ENCODE measurements around a stretch of chr12.

DNA sequence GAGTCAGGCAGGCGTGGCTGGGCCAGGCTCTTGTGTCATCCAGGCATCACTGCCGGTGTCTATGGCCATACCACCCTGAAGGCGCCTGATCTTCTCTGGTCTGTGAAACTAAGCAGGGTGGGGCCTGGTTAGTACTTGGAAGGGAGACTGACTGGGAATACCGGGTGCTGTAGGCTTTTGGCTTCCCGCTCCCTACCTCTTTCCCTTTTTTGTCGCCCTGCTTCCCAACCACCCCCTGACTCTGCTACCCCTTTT, 183.3 kb downstream of the ALG10 start:
- PRO-cap, 3 experiments, result no peak in any of the 3 experiments
- RAMPAGE, long total RNA, result no peak
- RRBS, 2 experiments, result 82 to 84% methylated on average over 3 of the region's 6 CpGs

DNA sequence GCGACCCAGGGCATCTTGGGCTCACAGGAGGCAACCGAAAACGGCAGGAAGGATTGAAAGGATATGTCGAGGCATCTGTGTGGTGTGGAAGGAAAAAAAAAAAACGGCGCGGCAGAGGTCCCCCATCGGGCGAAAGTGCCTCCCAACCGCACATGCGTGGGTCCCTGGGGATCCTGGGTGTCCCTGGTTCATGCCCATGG, 578.5 kb downstream of the ALG10 start:
- PRO-cap, 3 experiments, result no peak in any of the 3 experiments
- RAMPAGE, long total RNA, result no peak
- RRBS, 2 experiments, result no CpG with 5 or more reads among the region's 11 CpGs

DNA sequence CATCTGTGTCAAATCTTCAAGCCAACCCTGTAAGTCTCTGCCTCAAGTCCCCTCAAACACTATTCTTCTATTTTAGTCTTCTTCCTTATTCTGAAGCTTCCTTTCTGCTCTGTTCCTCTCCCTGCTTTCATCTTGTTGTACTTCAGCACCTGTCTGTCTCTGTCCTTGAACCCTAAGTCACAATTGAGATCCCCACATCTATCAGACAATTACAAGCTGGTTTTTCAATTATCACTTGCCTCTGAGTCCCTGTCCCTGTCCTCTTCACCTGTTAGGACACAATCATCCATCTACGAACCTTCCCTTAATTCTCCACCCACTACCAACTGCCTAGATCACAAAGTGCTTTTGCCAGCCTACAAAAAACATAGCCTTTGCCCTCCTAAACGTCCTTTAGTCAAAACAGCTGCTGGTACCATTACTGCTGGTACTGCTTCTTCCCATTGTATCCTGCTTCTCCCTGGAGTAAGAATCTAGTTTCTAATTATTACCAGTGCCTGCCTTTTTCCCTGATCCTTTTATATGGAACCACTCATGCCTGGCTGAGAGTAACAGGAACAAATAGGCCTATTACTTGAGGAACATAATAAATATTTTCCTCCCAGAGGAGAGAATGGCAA, 82.1 kb downstream of the CPNE8 start:
- PRO-cap, 3 experiments, result no peak in any of the 3 experiments
- RAMPAGE, long total RNA, result no peak
- RRBS, 2 experiments, result no CpG with 5 or more reads among the region's 2 CpGs

DNA sequence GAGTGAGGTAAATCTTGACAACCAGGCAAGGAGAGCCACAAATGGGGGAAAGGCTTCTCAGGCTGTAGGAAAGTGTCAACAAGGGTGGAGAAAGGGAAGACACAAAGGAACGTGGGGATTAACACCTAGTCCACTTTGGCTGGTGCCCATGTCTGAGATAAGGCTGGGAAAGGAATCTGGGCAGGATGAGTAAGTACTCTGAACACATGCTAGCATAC, 13.4 kb downstream of the CPNE8 start:
- PRO-cap, 3 experiments, result no peak in any of the 3 experiments
- RAMPAGE, long total RNA, result no peak
- RRBS, 2 experiments, result no CpG with 5 or more reads among the region's 1 CpG

DNA sequence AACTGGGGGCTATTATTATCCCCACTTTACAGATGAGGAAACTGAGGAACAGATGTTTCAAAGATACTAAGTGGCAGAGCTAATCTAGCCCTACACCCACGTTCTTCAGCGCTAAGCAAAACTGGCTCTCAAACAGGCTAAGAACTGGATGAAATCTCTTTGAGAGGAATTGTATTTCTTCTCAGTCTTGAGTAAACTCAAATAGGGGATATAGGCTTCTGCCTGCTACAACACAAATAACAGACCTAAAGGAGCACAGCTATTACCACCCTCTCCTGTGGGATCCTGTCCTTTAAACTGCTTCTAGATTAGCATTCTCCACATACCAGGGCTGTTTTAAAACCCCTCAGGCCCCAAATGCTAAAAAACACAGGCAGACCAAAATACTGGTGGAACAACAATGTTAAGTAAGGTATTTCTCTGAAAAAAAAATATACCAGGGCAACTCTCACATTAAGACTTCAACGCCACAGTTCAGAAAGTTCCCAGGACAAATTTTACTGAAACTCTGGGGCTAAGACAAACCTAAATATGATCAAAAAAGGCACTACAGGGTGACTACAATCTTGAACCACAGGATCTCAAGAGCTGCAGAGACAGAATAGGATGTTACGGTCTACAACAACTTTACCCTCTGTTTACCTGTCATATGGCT, 7.4 kb downstream of the CPNE8 start:
- PRO-cap, 3 experiments, result no peak in any of the 3 experiments
- RAMPAGE, long total RNA, result no peak
- RRBS, 2 experiments, result no CpG with 5 or more reads among the region's 4 CpGs

- PRO-cap, 3 experiments, result no peak in any of the 3 experiments
- RAMPAGE, long total RNA, result no peak
- RRBS, 2 experiments, result no CpG with 5 or more reads among the region's 3 CpGs
Observed at GRCh38 chr12:39339935-39340470, 102.9 kb downstream of the KIF21A start.

DNA sequence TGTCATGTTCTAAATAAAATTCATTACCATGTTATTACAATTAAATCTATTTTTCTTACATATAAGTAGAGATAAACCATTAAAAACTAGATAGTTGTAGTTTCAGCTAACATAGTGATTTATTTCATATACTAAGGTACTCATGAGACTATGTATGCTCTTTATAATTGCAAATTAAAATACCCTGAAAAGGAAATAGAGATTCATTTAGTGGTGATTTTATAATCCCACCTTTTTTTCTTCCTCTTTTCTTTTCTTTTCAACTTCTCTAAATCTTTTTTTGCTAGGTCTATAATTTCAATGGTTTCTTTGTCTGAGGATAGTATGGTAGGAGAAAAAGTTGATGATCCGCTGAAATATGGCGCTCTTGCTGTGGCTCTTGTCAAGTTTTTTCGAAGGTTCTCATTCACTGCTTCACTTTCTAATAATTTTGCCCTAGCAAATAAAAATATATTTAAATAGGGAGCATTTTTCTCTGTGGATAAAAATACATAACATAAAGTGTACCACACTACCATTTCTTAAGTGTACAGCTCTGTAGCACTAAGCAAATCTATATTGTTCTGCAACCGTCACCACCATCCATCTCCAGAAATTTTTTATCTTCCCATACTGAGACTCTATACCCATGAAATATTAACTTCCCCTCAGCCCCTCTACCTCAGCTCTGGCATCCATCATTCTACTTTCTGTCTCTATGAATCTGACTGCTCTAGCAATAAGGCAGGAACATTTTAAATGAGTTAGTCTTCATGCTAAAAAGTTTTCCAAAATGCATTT, 91.2 kb downstream of the KIF21A start:
- PRO-cap, 3 experiments, result no peak in any of the 3 experiments
- RAMPAGE, long total RNA, result no peak
- RRBS, 2 experiments, result no CpG with 5 or more reads among the region's 4 CpGs

DNA sequence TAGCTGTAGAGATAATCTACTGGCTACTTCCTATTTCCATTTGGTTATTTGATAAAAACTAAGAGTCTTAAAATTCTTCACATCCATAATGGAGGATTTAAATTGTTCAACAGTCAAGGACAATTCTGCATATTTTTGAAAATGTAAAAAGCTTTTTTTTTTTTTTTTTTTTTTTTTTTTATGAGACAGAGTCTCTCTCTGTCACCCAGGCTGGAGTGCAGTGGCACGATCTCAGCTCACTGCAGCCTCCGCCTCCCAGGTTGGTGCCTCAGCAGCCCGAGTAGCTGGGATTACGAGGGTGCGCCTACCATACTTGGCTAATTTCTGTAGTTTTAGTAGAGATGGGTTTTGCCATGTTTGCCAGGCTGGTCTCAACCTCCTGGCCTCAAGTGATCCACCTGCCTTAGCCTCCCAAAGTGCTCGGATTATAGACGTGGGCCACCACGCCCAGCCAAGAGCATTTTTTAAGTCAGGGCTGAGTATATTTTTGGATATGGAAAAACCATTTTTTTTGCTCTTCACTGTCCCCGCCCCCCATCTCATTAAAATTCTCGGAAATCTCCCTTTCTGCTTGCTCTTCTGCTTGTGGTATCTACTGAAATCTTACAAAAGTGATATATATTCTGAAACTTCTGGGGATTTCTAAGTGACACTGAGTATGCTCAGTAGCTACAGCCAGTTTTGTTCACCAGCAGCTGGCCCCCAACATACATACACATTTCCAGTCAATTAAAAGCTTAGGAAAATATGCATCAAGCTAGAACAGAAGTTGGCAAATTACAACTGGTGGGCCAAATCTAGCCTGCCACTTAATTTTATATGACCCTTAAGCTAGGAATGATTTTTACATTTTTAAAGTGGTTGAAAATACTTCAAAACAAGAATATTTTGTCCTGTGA, 1.6 kb upstream of the ABCD2 start:
- PRO-cap, 3 experiments, result no peak in any of the 3 experiments
- RAMPAGE, long total RNA, result no peak
- RRBS, 2 experiments, result no CpG with 5 or more reads among the region's 10 CpGs

GRCh38 chr12:39628764-39629251, 2.8 kb downstream of the C12orf40 start:
- PRO-cap, 3 experiments, result no peak in any of the 3 experiments
- RAMPAGE, long total RNA, result no peak
- RRBS, 2 experiments, result no CpG with 5 or more reads among the region's 1 CpG

- PRO-cap, 3 experiments, result no peak in any of the 3 experiments
- RAMPAGE, long total RNA, result no peak
- RRBS, 2 experiments, result 2 to 3% methylated on average over 21 of the region's 35 CpGs
Observed at GRCh38 chr12:40104661-40105388, 1.1 kb downstream of the SLC2A13 start.

DNA sequence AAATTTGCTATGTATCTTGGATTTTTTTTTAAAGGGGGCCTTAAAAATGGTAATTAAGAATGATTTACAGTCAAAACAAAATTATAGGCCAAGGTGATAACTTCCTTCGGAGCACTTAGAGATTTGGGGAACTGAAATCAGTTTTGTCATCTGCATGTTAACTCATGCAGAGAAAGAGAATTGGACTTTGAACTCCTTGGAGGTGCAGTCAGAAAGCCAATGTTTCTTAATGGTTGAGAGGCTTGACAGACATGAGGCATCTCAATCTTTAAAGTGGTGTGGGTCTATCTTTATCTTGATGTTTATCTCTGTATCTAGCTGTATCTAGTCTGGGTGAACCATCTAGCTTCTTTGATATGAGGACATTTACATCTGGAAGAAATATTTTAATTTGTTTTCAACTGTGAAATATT, 1.5 kb downstream of the LRRK2 start:
- PRO-cap, 3 experiments, result no peak in any of the 3 experiments
- RAMPAGE, long total RNA, result no peak
- RRBS, 2 experiments, result no CpG with 5 or more reads among the region's 1 CpG

GRCh38 chr12:41212551-41213161, 24.5 kb downstream of the PDZRN4 start:
- PRO-cap, 3 experiments, result no peak in any of the 3 experiments
- RAMPAGE, long total RNA, result no peak
- RRBS, 2 experiments, result no CpG with 5 or more reads among the region's 3 CpGs

DNA sequence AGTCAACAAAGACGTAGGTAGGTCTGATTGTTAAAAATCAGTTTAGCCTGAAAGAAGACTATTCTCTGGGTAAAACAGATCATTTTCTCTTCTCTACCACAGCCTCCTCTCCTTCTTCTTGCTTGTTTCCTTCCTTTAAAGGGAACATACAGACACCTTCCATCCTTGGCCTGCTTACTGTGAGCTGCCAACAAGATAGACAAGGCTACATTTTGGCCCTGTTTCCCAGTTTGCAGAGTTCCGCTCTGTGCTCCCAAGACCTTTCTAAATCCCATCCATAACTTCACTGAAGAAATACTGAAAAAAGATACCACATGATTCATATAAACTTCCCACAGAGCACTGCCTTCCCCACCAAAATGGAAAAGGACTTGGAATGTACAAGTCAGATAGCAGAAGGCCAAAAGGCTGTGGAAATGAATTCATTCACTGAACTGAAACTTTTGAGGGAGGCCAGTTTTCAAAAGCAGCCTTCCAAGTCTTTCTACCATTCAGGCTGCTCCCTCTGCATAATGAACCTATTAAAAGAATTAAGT, 29.5 kb downstream of the PDZRN4 start:
- PRO-cap, 3 experiments, result no peak in any of the 3 experiments
- RAMPAGE, long total RNA, result no peak
- RRBS, 2 experiments, result no CpG with 5 or more reads among the region's 2 CpGs

DNA sequence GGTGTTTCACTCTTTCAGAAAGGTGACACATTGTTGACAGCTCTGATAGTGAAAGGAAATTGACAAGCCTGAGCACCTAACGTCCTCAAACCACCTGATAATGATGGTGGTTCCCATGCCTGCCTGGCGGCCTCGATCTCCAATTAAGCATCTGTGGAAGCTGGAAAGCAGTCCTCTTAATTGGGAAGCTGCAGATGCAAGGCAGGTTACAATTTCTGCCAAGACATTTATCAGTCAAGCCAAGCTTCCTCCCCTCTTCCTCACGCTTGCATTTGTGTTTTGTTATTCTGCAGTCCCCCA, 288.5 kb downstream of the PDZRN4 start:
- PRO-cap, 3 experiments, result no peak in any of the 3 experiments
- RAMPAGE, long total RNA, result no peak
- RRBS, 2 experiments, result no CpG with 5 or more reads among the region's 4 CpGs

DNA sequence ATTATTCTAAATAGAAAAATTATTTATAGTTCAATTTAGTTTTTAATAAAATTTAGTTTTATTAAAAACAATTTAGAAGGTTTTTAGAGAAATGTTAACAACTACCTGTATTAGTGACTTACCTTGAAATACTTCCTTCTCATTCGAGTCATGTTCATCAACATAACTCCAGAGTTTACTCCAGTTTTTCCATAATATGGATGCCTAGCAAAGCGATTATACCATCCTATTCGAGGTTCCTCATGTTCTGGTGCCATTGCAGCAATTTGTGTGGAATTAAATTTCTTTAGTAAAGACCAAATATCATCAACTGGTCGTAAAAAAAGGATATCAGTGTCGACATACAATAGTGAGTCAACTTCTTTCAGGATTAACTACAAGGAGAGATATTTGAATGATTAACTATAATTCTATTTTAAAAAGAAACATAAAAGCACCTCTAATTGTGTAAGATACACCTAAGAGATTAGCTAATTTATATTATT, 38.9 kb downstream of the GXYLT1 start:
- PRO-cap, 3 experiments, result no peak in any of the 3 experiments
- RAMPAGE, long total RNA, result no peak
- RRBS, 2 experiments, result no CpG with 5 or more reads among the region's 5 CpGs

- PRO-cap, 3 experiments, result no peak in any of the 3 experiments
- RAMPAGE, long total RNA, result no peak
- RRBS, 2 experiments, result no CpG with 5 or more reads among the region's 8 CpGs
Observed at GRCh38 chr12:42177403-42178592, 33.1 kb upstream of the GXYLT1 start.

GRCh38 chr12:42313496-42314247, 12.2 kb downstream of the ZCRB1 start:
- PRO-cap, 3 experiments, result no peak in any of the 3 experiments
- RAMPAGE, long total RNA, result no peak
- RRBS, 2 experiments, result no CpG with 5 or more reads among the region's 3 CpGs

GRCh38 chr12:42482055-42483311, 107.1 kb downstream of the PRICKLE1 start:
- PRO-cap, 3 experiments, result peak in 3 of 3 experiments; most common plus-strand start chr12:42482996 (in 1); most common minus-strand start chr12:42482928 (in 3)
- RAMPAGE, long total RNA, result no peak
- RRBS, 2 experiments, result 2 to 5% methylated on average over 3 of the region's 73 CpGs

DNA sequence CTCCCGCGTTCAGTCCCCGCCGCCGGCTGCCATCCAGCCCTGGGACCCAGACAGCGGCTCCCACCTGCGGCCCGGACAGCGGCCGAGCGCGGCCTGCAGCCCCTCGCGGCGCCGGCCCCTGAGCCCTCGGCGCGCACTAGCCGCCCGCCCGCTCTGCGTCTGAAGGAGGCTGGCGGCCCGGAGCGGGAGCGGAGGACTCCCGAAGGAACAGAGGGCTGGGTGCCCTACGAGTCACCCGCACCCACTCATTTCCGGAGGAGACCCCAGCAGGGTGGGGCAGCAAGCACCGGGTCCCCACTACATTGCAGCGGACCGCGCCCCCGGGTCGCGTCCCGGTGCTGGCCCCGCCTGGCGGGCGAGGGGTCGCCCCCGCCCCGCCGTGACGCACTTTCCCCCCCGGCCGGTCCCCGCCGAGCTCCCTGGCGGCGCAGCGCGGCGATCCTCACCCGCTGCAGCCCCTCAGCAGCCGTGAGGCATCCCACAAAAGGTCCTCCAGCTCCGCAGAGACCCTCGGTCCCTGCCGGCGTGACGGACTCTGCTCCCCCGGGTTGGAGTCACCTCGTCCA, 106.2 kb downstream of the PRICKLE1 start:
- PRO-cap, 3 experiments, result no peak in any of the 3 experiments
- RAMPAGE, long total RNA, result no peak
- RRBS, 2 experiments, result 1 to 2% methylated on average over 46 to 53 of the region's 65 CpGs

DNA sequence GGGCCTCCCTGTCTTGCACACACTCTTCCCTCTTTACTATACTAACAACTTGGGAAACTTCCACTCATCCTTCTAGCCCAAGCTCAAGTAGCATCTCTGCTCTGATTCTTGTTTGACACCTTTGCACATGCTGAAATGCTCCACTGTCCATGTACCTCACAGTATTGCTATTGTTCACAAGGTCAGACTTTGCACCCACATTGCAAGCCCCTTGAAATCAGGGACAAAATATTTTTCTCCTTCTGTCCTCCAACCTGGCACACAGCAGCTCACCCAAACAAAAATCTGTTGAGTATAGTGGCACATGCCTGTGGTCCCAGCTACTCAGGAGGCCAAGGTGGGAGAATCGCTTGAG, 39.7 kb downstream of the PRICKLE1 start:
- PRO-cap, 3 experiments, result no peak in any of the 3 experiments
- RAMPAGE, long total RNA, result no peak
- RRBS, 2 experiments, result no CpG with 5 or more reads among the region's 1 CpG